ENCODE data around the gene MACROH2A1.

DNA sequence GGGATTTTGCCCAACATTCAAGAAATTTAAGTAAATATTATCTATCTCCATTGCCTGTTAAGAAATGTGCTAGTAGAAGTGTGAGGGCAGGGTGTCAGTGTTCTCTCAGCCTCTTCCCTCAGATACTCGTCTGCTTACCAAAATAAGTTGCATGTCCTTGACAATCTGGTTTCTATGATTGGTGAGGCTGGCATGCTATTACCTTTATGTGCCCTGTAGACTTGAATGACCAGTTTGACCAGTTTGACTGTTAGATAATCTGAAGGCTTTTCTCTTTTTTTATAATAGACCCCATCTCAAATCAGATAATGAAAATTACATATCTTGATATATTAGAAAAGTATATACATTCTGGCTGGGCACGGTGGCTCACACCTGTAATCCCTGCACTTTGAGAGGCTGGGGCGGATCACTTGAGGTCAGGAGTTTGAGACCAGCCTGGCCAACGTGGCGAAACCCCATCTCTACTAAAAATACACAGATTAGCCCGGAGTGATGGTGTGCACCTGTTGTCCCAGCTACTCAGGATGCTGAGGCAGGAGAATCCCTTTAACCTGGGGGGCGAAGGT lies 437 bp downstream of the CATSPER3 start:
- RRBS = no CpG with 5 or more reads among the region's 7 CpGs

DNA sequence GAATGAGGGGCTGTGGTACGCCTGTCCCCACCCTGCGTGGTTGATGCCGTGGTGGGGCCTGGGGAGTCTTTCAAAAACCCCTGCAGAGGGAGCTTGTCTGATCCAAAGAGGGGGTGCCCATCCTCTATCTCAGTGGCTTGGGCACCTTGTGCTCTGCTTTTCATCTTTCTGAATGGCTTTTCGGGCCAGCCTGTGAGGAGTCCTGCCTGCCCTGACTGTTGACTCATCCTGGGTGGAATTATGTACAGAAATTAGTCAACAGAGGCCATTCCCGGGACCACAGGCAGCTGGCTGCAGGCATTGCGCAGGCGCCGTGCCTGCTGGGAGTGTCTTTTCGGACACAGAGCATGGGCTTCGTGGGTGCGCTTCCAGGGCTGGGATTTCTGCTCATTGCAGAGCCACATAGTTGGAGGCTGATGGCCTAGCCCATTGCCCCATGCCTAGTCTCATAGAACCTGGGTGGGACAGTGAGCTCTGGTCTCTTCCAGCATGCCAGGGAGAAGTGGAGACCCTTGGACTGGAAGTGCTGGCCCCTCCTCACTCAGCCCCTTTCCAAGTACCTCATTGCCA lies 93.8 kb upstream of the PITX1 start:
- RRBS = no CpG with 5 or more reads among the region's 11 CpGs

- RRBS = no CpG with 5 or more reads among the region's 6 CpGs
Observed at GRCh38 chr5:135173682-135174294, 139.8 kb upstream of the PITX1 start.

GRCh38 chr5:135307360-135307896 lies 91.6 kb downstream of the MACROH2A1 start:
- RRBS = no CpG with 5 or more reads among the region's 17 CpGs

DNA sequence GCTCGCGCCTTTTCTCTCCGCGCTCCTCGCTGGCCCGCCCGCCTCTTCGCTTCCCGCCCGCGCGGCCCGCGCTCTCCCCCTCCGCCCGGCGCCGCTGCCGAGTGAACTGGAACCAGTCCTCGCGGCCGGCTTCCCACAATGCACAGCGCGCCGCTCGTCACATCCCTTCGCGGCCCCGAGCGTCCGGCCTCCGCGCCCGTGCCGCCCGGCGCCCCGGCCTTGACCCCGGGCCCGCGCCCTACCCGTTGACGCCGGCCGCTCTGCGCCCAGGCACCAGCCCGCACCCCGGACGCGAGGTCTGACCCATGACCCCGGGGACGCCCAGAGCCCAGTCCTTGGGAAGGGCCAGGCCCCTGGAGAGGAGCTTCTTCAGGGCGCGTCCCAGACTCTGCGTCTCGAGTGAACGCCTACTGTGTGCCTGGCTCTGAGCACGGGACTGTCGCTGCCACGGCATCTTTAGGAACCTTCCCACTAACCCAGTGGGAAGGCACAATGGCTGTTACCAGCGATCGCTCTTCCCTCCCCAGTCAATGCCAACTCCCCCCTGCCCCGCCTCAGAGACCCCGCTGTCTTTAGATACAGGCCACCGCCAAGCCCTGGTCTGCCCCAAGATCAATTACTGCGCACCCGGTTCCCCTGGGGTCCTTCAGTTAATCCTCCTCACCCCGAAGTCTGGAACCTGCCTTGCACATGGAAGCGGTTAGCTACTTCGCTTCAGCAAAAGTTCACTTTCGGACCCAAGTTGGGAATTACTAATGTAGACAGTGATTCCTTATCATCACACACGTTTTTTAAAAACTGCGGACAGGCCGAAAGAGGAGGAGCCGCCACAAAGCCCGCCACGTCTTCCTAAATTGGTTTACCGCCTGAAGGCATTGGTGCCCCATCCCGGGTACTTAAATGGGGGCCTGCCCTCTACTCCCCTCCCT lies at the start of gene MACROH2A1:
Gene MACROH2A1 (minus strand): TSS at position 110 of the 929 bp plus-strand sequence.
- RRBS = 3% methylated on average over 16 of the region's 79 CpGs

DNA sequence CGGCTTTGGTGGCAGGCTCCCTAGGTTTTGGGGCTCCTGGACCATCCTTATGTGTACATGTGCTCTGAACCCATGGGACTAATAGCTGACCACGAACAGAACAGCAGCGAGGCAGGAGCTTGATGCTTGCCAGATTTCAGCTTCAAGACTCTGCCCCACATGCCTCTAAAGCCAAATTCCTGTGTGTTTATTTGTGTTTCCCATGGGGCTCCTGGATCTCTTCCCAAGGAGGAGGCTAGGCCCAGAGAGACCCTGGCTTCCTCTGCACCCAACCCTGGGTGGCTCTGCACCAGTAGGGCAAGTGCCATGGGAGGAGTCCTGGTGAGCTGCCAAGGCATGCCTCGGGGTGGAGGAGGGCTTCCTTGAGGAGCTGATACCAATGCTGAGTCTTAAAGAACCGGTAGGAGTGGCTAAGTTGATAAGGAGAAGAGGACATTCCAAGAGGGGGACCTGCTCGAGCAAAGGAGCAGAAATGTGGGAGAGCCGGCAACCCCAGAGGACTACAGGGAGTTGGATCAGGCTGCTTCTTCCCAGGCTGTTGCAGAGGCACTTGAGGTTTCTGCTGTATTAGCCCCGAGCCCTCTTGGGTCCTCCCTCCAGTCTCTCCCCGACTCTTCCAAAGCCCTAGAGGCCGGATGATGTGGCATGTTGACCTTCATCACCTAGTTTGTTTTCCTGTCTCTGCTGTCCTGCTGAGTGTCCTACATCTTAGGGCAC lies 6.8 kb upstream of the TIFAB start:
- RRBS = 33% methylated on average over 3 of the region's 10 CpGs

- RRBS = no CpG with 5 or more reads among the region's 15 CpGs
Observed at GRCh38 chr5:135952574-135953591, 1.9 kb downstream of the LECT2 start.

- RRBS = no CpG with 5 or more reads among the region's 14 CpGs
Observed at GRCh38 chr5:136006115-136006657, 22.6 kb upstream of the TGFBI start.

- RRBS = no CpG with 5 or more reads among the region's 4 CpGs
Observed at GRCh38 chr5:136060717-136061089, 31.9 kb downstream of the TGFBI start.

DNA sequence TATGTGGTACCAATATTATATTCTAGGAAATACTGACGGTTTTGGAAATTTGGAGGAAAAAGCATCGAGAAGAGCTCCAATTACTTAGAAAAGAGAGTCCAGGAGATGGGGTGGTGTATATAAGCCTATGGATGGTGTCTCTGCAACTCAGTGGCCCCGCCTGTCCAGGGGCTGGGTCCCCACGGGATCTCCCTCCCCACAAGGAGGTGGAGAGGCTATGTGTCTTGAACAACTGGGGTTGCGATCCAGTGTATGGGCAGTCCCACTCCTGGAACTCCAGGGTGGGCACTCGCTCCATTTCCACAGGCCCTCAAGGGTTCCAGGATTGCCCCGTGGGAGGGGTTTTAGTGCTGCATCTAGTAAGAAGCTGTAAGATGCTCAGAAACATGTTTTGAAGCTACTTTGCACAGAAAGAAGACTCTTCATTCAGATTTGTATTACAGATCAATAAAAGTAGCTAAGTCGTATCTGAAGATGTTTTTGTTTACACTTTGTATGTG lies 574 bp upstream of the SMAD5 start:
- RRBS = no CpG with 5 or more reads among the region's 8 CpGs

- RRBS = no CpG with 5 or more reads among the region's 3 CpGs
Observed at GRCh38 chr5:136182079-136182489, 10.9 kb downstream of the SMIM32 start.

DNA sequence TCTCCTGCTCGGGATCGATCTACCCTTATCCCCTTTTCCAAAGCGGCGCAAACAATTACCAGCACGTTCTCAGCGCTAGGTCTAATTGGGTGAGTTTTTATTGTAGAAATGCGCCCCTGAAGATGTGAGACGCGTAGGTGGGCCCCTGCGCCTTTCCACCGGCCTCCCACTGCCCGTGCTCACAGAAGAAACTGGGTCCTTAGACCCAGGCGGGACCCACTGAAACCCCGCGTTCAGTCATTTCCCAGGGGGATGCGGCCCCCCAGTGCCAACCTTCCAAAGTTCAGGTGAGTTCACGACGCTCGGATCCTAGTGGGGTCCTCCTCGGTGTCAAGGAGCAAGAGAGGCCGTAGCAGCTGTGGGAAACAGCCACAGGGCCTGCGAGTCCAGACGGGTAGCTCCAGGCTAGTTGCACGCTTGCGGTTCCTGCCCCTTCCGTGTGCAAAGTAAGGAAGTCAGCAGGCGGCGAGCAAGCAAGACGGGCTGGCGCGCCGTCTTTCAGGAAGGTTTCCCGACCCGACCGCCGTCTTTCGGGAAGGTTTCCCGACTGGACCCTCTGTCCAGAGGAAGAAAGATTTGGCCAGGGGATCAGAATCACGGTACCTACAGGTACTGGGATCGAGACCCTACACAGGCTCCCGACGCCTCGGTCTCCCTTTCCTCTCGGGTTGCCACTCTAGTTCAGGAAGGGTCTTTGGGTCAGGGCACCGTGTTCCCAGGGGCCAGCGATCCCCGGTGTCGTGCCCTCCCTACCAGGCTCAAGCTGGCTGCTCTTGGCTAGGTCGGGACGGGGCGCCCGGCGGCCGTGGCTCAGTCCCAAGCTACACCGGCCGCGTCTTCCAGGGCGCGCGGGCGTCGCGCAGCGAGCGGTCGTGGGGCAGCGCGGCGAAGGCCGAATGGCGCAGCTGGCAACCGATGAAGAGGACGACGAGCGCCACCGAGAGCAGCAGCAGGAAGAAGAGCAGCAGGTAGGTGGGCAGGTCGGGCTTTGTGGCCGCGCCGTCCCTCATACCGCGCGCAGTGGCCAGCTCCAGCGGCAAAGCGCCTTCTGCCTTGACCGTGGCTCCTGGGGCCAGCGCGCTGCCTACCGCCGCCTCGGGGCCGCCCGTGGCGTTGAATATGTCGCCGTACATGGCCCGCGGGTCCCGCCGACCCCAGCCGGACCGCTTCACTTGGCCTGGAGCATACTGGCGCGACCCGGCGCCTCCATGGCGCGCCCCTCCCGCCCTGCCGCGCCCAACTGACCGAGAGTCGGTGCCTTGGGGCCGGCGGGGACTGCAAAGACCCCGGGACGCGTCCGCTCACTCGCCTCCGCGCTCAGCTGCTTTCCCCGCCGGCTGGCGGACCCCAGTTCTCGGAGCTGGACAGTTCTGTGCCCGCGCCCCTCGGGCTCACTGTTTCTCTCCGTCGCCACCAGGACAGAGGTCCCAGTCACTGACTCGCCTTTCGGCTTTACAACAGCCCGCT lies 1.0 kb downstream of the SMIM32 start:
- RRBS = 8% methylated on average over 25 of the region's 134 CpGs

- RRBS = no CpG with 5 or more reads among the region's 7 CpGs
Observed at GRCh38 chr5:136228253-136228636, 35.3 kb upstream of the SMIM32 start.

- RRBS = no CpG with 5 or more reads among the region's 10 CpGs
Observed at GRCh38 chr5:136977999-136978908, 520.9 kb downstream of the SPOCK1 start.

GRCh38 chr5:137072553-137073186 lies 426.5 kb downstream of the SPOCK1 start:
- RRBS = no CpG with 5 or more reads among the region's 5 CpGs

GRCh38 chr5:137566741-137567011 lies 67.5 kb upstream of the SPOCK1 start:
- RRBS = no CpG with 5 or more reads among the region's 4 CpGs

DNA sequence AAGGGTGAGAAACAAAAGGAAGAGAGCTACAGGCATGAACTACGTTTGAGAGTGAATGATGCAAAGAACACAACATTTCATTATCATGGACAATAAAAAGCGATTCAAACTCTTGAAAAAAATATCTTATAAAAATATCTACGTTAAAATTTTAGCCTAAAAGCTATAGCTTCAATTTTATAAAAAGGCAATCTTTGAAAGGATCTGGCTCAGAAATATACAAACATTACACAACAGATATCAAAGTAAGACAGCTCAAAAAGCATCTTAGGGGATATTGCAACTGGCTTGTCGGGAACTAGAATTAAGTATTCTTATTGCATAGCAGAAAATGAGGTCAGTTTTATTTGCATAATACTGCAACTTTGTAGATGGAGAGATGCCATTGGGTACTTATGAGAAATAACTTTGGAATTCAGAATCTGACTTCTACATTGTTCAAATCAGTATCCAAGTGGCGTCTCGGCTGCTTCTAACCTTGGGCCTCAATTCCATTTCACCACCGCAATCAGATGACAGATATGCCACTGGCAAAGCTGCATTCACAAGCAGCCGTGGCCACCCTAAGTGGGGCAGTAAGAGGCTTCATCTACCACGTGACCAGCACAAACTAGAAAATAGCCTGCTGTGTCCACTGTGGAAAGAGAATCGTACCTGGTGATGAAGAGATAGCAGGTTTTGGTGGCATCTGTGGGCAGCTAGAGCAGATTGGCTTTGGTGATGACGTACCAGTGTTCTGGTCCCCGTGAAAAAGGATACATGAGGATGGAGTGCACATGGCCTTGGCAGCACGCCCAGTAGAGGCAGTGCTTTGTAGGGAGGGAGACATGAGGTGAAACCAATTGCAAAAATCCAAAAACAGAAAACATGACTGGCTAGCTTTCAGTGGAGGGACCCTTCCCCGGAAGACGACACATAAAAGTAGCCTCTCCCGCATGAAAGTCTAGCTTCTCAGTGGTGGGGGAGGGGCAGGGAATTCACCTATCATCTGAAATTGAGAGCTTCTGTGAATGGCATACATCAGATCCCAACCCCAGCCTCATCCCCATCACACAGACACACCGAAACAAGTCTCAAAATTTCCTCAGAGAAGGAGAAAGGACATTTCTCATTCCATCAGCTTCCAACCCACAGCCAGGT lies 116.6 kb downstream of the KLHL3 start:
- RRBS = no CpG with 5 or more reads among the region's 17 CpGs

GRCh38 chr5:137666128-137666597 lies 69.7 kb downstream of the KLHL3 start:
- RRBS = no CpG with 5 or more reads among the region's 2 CpGs

DNA sequence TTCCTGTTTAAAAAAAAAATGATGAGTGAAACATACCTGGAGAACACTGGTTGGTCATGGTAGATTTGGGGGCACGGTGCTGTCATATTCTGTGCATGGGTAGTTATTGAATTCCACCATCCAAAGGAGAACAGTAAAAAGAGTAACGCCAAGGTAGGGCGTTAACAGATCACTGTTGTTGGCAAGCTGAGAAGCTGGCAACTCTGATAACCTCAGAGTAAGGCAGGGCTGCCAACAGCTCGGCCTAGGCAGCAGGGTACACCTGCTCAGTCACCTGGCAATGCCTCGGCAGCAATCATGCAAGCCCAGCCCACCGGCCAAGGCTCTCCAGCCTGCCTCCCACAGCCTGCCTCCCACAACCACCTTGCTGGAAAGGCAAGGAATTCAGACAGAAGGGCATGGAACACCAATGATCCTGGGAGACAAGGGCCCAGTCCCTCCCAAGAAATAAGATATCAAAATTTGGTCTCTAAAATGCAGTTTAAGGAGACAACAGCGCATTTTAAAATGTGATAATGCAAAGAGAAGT lies 63.9 kb downstream of the KLHL3 start:
- RRBS = no CpG with 5 or more reads among the region's 7 CpGs